Airway epithelial cell (primary cell): ENCODE measurements around a stretch of chr9.

DNA sequence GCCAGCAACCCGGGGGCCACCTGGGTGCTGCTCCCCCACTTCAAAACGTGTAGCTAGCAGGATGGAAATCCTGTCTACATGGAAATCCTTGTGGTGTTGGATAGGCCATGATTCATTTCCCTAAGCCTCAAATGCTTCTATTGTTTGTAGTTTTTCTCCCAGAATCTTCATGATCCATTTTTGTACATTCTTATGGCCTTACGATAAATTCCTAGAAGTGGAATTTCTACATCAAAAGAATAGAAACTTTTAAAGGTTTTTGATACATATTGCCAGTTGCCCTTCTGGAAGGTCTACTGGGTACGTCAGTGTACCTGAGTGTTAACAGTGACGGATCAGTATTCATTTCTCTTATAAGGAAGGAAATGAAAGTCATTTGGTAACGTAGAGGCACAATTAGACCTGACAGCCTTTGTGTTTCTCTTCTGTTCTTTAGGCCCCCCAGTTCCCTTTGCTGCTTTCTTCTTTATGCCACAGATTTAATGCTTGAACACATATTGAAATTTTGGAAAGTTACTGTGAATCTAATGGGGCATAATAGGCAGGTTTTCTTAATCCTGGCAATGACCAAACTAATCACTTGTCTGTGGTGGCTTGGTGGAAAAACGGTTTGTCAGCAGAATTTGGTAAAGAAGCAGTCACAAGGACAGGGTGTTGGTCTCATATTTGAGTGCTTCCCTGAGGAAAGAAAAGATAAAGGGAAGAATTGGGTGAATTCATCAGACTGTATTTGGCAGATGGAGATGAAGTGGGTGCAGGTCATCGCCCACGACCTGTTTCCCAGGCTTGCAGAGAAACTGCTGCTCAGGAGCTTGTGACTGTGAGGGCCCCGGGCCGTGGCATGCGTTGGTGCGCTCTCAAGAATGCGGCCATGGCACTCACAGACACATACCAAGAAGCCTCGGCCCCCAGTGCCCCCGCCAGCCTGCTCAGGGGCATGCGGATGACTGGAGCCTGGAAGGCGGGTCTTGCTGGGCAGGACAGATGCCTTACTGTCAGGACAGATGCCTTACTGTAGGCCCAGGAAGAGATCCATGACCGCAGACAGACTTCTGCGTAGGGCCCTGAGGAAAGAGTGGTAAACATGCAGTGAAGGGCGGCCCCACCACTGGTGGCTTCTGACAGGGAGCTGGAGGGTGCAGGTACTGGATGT lies 69.4 kb upstream of the ABL1 start:
- RAMPAGE, long total RNA = no peak

GRCh38 chr9:130766864-130767462 lies 68.1 kb upstream of the ABL1 start:
- RAMPAGE, long total RNA = no peak

- RAMPAGE, long total RNA = no peak
Measured at GRCh38 chr9:130778877-130779381, 56.1 kb upstream of the ABL1 start.

DNA sequence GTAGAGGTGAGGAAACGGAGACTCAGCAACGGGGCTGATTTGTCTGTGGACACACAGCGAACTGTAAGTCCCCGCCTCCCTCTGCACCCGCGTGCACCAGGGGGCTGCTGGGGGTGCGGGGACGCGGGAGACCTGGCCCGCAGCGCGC lies 1.0 kb downstream of the FIBCD1 start:
- RAMPAGE, long total RNA = no peak

- RAMPAGE, long total RNA = no peak
Measured at GRCh38 chr9:131085216-131085642, 11.1 kb upstream of the AIF1L start.

- RAMPAGE, long total RNA = no peak
Measured at GRCh38 chr9:131116440-131117604, 8.6 kb upstream of the NUP214 start.

DNA sequence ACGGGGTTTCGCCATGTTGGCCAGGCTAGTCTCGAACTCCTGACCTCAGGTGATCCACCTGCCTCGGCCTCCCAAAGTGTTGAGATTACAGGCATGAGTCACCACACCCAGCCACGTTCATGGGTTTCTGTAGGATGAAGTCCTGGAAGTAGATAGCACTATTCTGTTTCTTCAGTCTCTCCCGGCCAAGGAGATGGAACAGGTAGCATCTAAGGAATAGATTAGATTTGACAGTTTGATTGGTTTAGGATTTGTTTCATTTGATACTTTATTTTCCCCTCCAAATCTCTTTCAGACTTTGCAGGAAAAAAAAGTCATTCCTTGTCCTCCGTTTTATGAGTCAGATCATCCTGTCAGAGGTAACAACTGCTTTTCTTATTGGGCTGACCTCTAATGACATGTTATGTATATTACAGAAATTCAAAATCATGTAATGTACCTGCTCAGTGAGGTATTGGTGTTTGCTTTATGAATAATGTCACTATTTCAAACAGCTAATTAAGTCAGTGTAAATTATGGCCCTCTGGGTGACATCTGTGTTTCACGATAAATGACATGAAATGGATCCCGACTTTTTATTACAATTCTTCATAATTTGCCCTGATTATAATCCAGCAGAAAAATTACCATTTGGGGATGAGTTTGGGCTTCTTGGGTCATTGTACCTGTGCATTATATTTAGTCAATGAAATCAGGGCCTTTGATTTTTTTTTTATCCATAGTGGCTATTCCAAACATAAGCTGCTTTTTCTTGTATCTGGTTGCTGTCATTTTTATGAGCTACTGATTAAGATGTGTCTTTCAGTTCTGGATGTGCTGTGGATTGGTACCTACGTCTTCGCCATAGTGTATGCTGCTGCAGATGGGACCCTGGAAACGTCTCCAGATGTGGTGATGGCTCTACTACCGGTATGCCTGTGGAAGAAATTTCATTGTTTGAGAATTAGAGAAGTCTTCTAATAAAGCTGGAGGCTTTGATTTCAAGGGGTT lies 7.2 kb downstream of the NUP214 start:
- RAMPAGE, long total RNA = no peak

GRCh38 chr9:131140306-131140758 lies 14.9 kb downstream of the NUP214 start:
- RAMPAGE, long total RNA = no peak

- RAMPAGE, long total RNA = no peak
Measured at GRCh38 chr9:131234043-131234606, 42.2 kb downstream of the FAM78A start.

- RAMPAGE, long total RNA = no peak
Measured at GRCh38 chr9:131282525-131283663, 6.6 kb upstream of the FAM78A start.

DNA sequence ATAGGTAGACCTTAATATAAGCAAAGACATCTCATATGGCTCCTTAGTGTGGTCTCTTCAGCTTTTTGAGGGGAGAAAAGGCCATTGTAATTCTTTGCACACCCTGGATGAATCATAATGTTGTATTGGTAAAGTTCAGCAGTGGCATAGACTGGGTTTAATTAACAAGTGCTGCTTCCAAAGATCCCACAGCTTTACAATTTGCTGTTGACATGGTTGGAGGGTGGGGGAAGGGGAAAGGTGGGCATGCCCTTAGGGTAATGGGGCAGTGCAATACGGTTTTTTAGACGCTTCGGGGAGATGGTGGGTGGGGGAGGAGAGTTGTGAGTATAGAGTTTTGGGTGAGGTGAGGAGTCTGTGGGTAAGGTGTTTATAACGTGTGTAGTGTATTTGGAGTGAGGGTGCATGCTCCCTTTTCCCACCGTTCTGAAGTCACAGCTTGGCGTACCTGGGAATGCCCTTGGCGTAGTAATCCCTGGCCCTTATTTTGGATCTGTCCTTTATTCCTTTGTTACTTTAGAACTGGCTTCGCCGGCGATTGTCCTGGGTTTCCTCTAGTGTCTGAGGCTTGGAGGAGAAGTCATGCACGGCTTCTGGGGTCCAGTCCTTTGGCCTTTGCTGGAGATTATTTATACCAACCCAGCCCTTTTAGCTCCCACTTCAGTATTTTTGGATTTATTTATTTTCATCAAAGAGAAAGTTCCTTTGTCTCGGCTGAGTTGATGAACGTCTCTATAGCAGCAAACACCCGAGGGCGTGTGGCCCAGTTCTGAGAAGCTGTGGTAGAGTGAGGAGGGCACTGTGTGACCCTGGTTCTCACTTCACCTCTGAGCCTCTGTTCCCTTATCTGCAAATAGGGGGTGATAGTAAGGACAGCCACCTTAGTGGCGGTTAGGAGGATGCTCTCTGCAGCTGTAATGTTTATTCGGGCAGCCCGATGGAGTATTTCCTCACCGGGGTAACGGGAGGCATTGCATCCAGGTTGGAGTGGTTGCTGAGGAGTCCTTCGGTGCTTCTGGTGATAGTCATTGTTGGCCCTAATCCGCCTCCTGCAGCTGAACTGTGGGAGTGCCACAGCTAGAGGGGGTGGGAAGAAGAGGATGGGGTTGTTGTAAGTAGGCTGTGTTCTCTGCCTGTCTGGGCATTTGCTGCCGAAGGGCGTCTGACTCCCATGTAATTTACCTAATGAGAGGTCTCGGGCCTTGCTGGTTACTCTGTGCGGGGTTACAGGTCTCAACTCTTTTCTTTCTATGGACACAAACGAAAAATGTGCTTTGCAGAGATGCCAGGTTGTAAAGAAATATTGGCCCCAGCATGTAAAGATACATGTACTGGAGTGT lies 13.6 kb downstream of the PRRC2B start:
- RAMPAGE, long total RNA = no peak

- RAMPAGE, long total RNA = no peak
Measured at GRCh38 chr9:131446885-131447527, 53.1 kb downstream of the PRRC2B start.

- RAMPAGE, long total RNA = no peak
Measured at GRCh38 chr9:131595867-131596417, 50.6 kb downstream of the PRRT1B start.

DNA sequence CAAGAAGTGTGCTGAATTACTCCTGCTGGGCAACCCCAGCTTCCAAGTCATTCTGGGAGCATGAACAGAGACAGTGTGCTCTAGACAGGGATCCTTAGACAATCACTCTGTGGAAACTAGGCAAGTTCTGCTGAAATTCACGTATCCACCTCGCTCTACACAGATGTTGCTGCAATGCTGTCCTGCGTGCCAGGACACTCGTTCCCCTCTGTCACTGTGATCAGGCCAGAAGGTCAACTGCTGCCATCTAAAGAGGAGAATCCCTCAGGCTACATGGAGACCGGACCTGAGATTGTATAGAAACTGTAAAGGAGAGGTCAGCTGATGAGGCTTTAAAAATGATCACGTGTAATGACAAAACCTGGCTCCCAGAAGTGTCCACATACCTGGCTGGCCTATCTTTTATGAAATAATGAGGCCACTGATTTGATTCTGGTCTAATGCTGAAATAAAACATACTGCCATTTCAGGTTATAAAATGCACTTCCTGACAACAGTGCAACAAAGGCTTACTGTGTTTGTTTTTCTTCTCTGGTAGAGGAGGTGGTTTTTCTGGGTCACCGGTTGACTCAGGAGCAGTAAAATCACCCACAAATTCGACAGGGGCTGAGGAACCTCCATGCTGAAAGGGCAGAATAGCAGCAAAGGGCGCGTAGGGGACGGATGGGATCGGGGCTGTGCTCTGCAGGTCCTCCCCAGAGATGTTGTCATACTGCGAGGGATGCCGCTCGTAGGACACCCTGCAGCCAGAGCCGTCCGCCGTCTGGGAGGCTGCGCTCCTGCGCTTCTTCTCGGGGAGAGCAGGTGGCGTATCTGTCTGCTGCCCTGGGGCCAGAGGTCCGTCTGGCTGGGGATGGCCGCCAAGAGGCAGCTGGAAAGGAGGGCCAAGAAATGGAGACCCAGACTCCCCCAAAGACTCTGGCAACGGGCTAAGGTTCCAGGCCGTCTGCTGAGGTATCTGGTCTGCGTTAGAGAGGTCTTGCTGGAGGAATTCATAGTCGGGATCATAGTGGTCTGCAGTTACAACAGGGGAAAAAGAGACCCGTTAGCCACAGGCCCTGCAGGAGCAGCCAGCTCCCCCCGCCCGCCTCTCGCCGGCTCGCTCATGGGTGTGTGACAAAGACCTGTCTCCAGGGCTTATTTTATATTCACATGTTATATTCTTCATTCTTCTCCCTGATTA lies 80.5 kb downstream of the PRRT1B start:
- RAMPAGE, long total RNA = no peak

- RAMPAGE, long total RNA = no peak
Measured at GRCh38 chr9:131628487-131629568, 83.5 kb downstream of the PRRT1B start.

DNA sequence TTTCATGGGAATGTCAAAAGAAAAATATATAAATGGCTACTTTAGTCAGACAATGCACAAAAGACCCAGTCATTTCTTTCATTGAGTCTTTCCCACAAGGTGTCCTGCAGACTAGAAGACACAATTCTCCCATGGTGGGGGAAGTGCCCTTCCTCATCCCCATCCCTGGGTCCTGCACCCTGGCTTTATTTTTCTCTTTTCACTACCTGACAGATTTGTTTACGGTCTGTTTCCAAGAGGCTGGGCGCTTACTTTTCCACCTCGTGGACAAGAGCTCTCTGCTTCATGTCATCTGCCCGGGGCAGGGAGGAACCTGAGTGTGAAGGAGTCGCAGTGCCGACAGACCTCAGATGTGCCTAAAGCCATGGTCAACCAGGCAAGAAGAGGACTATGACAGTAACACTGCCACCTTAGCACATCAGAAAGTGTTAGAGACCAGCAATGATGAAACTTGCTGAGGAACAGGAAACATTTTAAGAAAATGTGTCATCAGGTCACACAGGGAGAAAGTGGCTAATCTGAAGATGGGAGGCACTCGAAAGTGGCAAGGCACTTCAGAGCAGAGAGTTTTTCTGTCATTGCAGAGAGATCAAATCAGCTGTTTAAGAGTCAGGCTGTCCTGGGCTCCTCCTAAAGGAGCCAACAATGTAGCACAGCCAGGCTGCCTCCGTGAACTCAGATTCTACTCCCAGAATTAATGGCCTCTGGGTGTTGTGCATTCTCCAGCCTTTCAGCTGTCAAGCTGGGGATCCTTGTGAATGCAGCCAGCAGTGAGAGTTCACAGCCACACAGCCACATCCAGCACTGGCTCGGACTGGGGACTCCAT lies 94.8 kb downstream of the RAPGEF1 start:
- RAMPAGE, long total RNA = no peak

DNA sequence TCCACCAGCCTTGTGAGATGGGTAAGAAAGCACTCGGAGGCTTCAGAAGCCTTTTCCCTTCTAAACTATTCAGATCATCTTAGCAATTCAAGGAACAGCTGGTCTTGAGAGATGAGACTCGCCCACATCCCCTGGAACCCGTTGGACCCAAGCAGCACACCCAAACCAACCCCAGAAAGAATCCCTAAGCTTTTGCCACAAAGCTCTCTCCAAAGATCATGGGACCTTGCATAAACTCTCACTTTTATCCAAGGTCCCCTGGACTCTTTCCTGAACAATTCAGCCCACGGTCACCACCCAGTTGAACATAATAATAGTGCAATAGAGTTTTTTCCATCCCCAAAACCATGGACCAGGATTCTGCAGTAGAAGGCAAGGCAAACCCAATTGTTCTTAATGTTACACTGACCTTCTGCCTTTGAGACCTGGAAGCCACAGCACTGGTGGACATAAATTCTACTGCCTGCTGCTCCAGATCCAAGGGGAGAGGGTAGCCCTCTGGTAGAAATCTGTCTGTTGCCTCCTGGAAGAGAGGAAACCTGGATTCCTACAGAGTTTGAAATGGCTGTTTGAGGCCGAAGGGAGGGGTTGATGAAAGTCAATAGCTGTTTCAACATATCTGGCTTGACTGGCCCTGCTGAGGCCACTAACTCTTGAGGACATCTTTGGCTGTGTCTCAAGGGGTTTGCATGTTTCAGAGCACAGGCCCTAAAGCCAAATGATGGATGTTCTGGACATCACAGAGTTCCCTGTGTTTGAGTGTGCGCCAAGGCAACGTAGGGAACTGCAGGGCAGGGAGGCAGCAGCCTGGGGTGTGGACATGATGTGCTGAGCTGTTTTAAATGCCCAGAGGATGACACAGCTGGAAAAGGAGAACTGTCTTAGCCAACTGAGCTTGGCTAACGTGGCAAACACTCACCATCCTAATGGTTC lies 89.9 kb downstream of the RAPGEF1 start:
- RAMPAGE, long total RNA = no peak

DNA sequence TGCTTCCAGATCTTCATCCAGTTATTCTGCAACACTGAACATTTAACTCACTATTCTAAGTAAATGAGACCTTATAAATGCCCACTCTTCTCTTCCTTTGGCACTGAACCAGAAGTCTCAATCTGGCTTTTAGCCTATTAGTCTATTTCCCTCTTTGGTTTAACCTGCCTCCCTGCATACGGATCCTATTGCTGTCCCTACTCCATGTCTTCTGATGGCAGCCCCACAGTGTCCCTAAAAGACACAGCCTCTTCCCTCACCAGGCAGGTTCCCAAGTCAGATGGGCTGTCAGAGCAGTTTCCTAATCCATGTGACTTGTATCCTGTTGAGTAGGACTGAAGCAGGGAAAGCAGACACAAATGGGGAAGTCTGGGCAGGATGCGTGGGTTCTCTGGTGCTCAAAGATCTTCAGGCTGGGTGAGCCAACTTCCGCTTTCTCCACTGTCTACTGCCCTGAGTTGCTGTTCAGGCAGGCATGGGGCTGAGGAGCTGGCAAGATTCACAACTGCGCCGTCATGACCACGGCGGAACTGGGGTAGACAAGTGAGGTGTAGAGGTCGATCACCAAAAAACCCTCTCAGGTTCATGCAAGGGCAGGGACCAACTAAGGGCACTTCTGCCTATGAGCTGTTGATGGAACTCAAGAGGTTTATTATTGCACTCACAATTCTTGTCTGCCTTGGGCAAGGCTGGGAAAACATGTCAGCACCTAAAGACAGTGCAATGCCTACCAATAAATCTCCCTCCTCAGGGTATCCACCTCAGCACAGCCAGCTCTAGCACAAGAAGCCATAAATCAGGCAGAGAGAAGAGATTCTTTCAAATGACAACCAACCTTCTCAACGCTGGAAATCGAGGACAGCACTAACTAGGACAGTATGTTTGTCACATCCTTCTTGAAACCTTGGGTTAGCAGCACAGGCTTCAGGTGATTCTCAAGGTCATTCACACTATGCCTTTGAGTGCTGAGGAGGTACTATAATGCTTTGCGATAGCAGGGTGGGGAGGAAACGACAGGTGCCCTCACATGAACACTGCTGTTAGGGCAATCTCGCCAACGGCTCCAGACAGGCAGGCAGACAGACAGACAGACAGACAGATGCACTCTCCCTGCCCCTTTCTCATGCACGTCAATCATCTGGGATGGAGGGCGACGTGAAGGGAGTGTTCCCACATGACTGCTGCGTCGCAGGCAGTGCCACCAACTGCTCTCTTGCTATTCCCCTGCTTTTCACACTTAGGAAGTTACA lies 83.3 kb downstream of the RAPGEF1 start:
- RAMPAGE, long total RNA = no peak

DNA sequence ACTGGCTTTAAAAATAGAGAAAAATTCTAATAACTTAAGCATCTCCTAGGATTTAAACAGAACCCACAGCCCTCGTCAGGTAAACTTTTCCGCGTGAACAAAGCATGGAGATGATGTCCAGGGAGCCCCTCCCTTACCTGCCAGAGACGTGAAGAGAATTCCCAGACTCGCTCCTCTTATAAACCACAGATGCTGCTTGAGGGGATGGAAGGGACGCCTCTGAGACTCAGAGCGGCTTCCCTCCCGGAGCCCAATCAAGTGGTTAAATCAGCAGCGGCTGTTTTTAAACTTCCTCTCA lies 71.9 kb downstream of the RAPGEF1 start:
- RAMPAGE, long total RNA = no peak

DNA sequence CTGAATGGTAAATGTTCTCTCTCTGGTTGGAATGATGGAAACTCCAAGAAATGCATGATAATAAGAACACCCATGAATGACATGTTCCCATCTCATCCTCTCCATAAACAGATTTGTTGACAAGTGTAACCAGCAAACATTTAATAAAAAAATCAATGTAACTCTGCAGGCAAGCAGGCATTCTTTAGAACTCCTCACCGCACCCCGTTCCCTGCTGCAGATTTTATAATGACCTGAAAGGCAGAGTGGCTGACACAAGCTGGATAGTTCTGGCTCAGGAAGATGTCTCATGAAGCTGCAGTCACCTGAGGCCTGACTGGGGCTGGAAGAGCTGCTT lies 44.2 kb downstream of the RAPGEF1 start:
- RAMPAGE, long total RNA = no peak